Lung (tissue), 4 donors: ENCODE measurements around a stretch of chr12.

- PRO-cap = no peak
- RAMPAGE, long total RNA = no peak
- RRBS = no CpG with 5 or more reads among the region's 2 CpGs
These were observed 234.2 kb upstream of the ATP2B1 start for GRCh38 chr12:89942760-89943317.

DNA sequence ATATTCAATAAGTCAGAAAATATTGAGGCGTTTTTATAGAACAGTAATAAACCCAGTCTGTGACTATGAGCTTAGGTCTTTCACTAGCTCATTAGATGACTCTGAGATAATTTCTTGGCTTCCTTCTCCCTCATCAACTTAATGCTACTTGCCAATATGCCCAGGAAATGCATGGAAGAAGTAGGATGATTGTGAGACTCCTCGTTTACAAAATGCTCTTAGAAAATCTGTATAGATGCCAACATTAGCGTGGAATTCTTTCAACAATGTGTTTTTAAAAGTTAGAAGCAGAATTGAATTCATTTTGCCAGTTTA is 424.7 kb downstream of the BTG1 start:
- PRO-cap = no peak
- RAMPAGE, long total RNA = no peak
- RRBS = no CpG with 5 or more reads among the region's 3 CpGs

DNA sequence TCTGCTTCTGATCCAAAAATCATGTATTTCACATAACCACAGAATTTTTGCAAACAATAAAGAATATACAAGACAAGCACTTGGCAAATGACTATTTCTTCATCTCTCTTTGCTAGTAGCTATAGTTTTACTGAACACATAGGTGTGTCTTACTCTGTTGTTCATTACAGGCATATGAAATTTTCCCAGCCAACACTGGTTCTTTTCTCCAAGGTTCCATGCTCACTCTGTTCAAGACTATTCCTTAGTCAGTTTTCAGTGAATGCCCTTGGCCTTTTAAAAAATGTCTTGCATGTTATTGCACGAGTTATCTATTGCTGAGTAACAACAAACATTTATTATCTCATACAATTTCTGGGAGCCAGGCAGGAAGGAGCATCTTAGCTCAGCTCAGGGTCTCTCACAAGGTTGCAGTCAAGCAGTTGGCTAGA is 223.6 kb downstream of the BTG1 start:
- PRO-cap = no peak
- RAMPAGE, long total RNA = no peak
- RRBS = no CpG with 5 or more reads among the region's 1 CpG

- PRO-cap = no peak
- RAMPAGE, long total RNA = no peak
- RRBS = no CpG with 5 or more reads among the region's 12 CpGs
These were observed 110.6 kb downstream of the BTG1 start for GRCh38 chr12:92034743-92035777.

DNA sequence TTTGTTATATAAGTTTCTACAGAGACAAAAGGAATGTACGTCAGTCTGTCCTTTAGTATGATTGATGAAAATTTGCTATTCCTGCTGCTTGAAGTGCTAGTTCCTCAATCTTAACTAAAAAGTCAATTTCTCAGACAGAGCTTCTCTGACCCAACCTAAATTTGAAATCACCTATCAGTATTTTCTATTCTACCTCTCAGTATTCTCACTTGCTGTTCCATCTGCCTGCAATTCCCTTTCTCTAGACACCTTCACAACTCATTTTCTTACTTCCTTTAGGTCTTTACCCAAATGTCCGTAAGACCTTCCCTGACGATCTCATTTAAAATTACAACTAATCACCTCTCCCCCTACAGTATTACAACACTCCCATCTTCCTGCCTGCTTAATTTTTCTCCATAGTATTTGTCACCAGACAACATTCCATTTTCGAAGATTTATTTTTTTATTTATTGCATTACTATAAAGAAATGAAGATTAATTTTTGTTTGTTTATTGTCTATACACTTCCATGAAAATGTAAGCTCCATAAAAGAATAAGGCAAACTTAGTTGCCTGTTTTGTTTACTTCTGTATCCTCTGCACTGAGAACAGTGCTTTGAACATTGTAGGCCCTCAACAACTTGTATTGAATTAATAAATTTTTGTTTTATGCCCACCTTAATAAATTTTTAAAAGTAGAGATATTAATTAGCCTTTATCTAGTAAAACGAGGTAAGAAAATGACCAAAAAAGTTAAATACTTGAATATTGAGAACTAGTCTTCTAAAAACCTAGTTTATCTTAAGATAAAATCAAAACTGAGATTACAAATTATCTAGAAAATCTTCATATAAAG is 28.9 kb downstream of the BTG1 start:
- PRO-cap = no peak
- RAMPAGE, long total RNA = no peak
- RRBS = no CpG with 5 or more reads among the region's 5 CpGs

GRCh38 chr12:92132988-92133698 is 12.5 kb downstream of the BTG1 start:
- PRO-cap = no peak
- RAMPAGE, long total RNA = no peak
- RRBS = no CpG with 5 or more reads among the region's 2 CpGs

DNA sequence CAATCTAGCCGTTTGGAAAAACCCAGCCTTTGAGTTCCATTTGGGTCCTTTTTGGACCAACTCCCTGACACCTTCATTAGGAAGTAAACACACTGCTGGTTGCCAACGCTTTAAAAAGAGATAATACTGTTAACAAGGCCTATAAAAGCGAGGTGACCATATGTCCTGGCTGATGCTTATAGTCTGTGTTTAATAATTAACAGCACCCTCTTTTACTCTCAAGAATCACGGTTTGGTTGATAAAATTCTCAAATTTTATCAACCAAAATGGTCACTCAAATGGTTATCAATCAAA is 9.6 kb downstream of the BTG1 start:
- PRO-cap = no peak
- RAMPAGE, long total RNA = no peak
- RRBS = no CpG with 5 or more reads among the region's 4 CpGs

GRCh38 chr12:92140442-92141248 is 5.0 kb downstream of the BTG1 start:
- PRO-cap = no peak
- RAMPAGE, long total RNA = no peak
- RRBS = no CpG with 5 or more reads among the region's 5 CpGs

- PRO-cap = no peak
- RAMPAGE, long total RNA = no peak
- RRBS = no CpG with 5 or more reads among the region's 6 CpGs
These were observed 13.3 kb upstream of the BTG1 start for GRCh38 chr12:92158771-92159503.

DNA sequence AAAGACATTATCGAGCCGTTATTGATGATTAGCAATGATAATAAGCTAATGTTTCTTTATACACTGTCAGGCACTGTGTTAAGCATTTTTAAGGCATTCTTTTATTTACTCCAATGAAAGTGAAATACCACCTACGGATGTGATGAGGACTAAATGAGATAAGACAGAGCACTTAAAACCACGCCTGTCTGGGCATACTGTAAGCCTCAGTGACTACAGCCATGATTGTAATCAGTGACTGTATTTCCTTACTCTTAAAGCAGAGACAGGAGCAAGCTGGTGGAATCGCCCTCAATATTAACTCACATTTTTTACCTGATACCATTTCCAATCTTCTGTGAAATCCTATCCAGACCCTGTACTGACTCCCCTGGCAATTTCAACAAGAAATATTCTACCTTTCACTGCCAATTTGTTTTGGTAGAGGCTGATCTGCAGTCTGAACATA is 195.3 kb upstream of the BTG1 start:
- PRO-cap = no peak
- RAMPAGE, long total RNA = no peak
- RRBS = no CpG with 5 or more reads among the region's 5 CpGs

DNA sequence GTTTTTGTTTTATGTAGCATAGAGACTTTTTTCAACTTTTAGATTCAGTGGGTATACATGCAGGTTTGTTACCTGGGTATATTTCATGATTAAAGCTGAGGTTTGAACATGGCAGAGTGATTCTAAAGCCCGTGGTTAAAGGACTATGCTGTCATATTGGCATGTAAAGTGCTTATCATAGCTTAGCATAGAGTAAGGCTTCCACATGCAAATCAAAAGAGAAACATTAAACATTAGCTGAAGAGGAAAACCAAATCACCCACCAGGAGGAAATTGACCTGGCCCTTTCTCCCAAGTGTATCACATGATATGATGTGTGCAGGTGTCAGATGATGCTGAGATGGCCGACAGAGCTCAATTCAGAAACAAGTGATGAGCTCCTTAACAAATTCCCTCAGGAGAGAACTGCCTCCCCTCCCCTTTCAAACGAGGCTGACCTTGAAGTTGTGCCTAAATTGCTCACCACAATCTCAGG is 217.1 kb upstream of the BTG1 start:
- PRO-cap = no peak
- RAMPAGE, long total RNA = no peak
- RRBS = no CpG with 5 or more reads among the region's 3 CpGs

DNA sequence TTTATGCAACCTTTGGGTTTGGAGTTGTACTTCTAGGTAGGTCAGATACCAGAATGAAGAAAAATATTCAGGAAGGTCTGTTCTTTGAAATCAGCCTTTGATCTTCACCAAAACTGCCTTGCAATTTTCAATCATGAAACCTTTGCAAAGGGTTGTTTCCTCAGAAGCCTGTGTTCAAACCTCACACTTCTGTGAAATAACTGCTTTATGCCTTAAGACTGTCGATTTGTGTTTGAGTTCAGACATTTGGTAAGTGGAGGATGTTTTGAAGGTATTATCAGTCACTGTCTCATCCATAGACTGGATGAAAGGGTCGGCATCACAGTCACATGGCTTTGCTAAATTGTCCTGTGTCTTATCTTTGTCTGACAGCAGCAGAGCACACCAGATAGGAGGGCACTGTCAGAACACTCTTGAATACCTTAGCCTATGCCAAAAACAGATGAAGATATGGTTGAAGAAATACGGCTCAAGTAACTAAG is 233.3 kb upstream of the BTG1 start:
- PRO-cap = no peak
- RAMPAGE, long total RNA = no peak
- RRBS = no CpG with 5 or more reads among the region's 3 CpGs

DNA sequence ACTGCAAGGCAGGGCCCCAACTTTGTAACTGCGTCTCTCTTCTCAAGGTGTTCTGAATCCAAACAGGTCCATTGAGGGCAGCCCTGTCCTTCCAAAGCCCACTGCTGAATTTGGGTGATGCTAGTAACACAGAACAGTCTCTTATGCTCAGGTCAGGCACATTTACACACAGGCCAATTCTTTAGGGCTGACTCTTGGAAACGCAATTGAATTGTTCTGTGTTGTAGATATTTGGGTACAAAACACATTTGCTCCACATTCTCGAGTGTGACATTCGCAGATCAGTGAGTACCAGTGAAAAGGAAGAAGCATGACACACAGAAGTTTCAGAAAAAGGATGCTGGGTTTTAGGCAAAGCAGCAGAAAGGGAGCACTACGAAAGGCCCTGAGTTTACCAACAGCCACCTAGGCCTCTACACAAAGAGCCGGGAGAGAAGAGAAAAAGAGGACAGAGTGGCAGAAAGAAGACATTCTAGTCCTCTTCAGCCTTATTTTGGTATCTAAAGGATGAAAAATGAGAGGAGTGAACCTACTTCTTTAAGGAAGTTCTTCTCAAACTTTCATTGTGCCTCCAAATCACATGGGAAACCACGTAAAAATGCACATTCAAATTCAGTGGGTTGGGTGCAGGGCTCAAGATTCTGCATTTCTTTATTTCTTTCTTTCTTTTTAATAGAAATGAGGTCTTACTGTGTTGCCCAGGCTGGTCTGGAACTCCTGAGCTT is 254.4 kb upstream of the BTG1 start:
- PRO-cap = no peak
- RAMPAGE, long total RNA = no peak
- RRBS = no CpG with 5 or more reads among the region's 7 CpGs

DNA sequence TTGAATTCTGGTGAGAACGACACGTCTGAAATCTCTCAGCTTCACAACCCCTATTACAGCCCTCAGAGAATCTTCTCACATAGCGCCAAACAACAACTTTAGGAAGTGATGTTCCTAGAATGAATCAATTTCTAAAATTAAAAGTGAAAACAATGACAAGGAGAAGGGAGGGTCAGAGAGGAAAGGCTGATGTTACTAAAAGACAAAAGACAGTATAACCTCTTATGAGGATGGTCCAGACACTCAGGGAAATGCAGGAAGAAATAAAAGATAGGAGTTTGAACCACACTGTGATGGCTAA is 270.8 kb upstream of the BTG1 start:
- PRO-cap = no peak
- RAMPAGE, long total RNA = no peak
- RRBS = no CpG with 5 or more reads among the region's 3 CpGs

GRCh38 chr12:92504456-92505204 is 198.2 kb upstream of the PLEKHG7 start:
- PRO-cap = no peak
- RAMPAGE, long total RNA = no peak
- RRBS = no CpG with 5 or more reads among the region's 6 CpGs

DNA sequence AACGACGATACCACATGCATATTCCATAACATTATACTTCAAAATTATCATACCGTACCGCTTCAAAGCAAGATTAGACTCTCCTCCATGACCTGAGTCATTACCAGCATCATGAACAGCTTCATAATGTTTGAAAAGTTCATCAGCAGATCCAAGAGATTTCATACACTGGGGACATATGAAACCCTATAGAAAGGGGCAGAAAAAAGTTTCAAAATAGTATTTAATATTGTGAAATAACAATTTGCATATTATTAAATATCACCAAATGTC is 64.4 kb downstream of the EEA1 start:
- PRO-cap = no peak
- RAMPAGE, long total RNA = no peak
- RRBS = no CpG with 5 or more reads among the region's 4 CpGs

GRCh38 chr12:92973401-92974094 is 44.5 kb upstream of the EEA1 start:
- PRO-cap = no peak
- RAMPAGE, long total RNA = no peak
- RRBS = no CpG with 5 or more reads among the region's 6 CpGs

DNA sequence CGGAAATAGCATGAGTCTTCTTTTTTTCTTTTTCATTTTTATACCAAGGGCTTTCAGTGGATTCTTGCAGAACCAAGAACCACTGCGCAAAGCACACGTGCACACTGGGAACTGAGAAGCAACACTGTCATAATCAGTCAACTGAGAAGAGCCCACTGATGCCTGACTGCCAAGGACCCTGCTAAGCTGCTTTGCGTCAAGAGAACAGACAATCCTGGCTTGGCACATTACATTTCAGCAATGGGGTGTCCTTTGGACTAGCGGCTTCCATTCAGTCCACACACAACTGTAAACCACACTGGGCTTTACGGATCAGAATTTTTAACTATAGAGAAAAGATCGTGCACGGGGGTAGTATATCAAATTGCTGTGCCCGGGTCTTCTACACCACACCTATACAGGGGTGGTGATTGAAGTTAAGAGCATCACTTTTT is 66.5 kb upstream of the EEA1 start:
- PRO-cap = no peak
- RAMPAGE, long total RNA = no peak
- RRBS = no CpG with 5 or more reads among the region's 9 CpGs

DNA sequence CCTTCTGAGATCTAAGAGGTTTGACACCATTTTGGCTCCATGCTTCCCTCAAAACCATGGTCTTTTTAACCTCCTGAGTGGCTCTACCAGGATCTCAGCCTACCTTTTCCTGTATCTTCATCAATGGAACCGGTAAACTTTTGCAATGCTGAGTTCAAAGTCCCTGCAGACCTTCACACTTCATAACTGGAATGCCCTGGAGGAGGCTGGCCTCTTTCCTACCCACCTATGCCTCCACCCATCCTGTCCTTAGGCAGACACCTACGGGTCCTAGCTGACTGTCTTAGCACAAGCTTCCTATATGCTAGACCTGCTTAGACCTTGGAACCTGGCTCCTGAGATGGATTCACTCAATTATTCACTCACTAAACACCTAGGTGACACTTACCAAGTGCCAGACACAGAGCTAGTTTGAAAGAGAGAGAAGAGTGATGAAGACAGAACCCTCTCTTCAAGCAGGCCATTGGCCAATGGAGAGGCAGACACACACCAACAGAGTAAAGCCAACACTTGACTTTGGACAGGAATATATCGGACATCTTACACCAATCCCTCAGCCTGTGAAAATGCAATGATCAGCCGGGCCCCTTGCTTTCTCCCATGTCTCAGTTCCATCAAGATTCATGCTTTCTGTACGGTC is 89.7 kb upstream of the EEA1 start:
- PRO-cap = no peak
- RAMPAGE, long total RNA = no peak
- RRBS = no CpG with 5 or more reads among the region's 5 CpGs

DNA sequence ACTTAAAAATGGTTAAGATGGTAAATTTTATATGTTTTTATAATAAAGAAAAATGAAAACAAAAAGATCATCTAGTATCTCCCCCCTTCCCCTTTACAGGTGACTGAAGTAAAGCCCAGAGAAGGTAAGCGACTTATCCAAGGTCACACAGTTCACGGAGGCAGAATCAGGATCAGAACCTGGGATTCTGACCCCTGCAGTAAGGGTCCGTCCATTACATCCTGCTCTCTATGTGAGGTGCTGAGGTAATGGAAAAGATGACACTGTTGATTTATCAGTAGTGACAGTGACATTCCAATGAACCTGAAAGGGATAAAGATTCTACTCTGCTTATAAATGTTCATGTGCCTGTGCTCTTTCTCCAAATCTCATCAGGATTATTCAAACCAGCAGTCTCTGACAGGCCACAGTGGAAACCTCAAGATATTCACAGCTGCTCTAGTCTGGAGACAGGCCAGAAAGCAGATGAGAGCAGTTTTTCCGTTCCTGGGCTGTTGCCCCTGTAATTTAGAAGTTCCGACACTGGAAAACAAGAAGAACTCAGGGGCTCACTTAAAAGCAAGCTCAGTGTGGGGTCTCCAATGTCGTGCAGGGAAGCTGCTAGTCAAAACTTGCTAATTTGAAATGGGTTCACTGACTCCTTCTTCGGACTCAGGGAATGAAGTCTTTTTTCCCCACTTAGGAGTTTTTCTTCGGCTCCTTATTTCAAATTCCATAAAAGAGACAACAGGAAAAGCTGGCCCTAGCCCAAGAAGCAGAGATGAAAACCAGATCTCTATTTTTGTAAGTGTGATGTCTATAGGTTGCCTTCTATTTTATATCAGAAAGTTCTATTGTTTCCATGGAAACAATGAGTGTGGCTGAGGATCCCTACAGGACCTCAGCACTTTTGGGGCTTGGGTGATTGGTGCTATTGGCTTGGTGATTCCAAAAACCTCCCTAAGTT is 131.8 kb upstream of the EEA1 start:
- PRO-cap = no peak
- RAMPAGE, long total RNA = no peak
- RRBS = no CpG with 5 or more reads among the region's 8 CpGs